Neutrophil (primary cell): ENCODE measurements around the genes ATP6V0E2 and GIMAP1.

GRCh38 chr7:149546369-149546809, 48.8 kb upstream of the ZNF746 start:
- PRO-cap: no peak

DNA sequence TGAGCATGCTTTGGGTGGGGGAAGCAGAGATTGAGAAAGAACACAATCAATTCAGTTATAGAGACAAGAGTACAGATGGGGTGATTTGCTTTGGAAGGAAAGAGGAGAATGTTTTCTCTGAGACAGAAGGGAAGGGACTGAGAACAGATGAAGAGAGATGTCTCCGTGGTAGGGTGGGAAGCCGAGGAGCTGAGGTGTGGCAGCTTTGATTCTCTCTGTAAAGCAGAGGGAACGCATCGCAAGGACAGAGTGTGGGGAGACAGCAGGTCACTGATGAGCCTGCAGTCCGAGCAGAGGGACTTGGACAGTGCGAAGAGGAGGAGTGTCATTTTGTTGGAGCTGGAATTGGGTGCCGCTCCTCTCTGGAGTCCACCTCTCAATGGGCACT, 63.9 kb upstream of the ZNF746 start:
- PRO-cap: no peak

GRCh38 chr7:149564414-149564878, 66.8 kb upstream of the ZNF746 start:
- PRO-cap: no peak

DNA sequence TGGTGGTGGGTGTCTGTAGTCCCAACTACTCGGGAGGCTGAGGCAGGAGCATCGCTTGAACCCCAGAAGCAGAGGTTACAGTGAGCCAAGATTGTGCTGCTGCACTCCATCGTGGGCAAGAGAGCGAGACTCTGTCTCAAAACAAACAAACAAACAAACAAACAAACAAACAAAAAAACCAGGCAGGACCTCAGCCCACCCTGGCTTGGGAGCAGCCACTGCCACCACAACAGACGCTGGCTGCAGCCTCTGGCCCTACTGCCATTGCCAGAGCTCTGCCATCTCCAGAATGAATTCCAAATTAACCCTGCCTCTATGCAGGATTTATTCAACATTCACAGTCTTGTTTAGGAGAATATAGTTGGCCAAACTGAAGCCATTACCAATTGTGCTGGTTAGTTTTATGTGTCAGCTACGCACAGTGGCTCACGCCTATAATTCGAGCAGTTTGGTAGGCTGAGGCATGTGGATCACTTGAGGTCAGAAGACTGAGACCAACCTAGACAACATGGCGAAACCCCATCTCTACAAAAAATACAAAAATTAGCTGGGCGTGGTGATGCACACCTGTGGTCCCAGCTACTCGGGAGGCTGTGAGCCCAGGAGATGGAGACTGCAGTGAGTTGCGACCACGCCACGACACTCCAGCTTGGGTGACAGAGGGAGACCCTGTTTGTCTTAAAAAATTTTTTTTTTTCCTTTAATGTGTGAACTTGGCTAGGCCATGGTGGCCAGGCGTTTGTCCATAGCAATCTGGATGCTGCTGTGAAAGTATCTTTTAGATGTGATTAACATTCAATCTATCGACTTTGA, 103.2 kb upstream of the KRBA1 start:
- PRO-cap: no peak

DNA sequence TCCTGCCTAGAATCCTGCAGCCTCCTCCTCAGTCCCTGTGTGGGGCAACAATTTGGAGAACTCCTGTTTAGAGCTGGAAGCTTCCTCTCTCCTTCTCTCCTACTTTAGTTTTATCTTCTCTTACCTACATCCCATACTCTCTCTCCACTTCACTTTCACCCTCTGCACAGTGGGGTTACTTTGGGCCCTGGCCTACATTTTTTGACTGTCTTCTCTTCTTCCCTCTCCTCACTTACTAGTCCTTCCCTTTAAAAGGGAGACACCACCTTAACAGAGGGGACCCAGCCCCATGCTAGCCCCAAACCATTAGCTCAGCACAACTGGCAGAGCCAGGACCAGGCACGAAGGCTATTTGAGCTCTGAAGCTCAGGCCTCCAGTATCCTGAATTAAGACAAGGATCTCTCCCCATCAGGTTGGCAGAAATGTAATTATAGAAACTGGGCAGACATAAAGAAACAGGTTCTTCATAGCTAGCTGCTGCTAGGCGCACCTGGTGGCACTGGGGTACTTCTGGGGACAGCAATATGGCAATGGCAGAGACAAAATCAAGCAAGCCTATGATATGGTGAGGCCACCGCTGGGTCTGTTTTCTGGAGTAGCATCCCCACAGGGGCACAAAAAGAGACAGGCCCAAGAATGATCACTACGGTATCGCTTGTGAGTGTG, 100.4 kb upstream of the KRBA1 start:
- PRO-cap: no peak

DNA sequence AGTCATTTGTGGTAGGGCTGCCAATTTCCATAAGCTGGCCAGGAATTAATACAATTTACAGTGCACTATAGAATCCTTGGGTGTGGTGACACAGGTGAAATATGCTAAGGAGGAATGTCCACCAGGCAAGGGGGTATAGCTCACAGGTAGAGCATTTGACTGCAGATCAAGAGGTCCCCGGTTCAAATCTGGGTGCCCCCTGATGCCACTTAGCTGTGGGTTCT, 50.1 kb upstream of the KRBA1 start:
- PRO-cap: no peak

DNA sequence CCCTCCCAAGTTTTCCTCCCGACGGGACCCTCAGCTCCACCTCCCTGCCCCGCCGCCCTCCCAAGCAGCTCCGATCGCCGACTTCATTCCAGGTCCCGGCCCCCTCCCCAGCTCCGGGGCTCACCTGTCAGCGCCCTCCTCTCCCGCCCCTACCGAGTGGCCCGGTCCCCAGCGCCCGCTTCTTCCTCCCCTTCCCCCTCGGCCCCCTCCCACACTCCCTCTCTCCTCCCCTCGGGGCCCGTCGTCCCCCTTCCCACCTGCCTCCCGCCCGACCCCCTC, 869 bp downstream of the ZNF467 start:
- PRO-cap: no peak

DNA sequence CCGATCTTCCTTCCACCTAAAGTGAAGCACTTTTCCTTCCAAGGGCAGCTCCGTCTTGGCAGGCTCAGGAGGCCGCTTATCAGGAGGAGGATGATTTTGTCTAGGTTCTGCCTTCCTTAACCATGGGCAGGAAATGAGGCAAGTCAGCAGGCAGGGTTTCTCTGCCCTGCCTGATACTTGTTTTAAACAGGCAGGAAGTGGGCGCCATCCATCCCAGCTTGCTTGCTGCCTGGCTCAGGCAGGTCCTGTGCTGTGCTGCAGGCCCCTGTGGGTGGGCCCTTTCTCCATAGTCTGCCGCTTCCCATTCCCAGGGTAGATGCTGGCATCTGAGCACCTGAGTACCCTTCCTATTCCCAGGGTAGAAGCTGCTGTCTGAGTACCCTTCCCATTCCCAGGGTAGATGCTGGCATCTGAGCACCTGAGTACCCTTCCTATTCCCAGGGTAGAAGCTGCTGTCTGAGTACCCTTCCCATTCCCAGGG, 8.2 kb upstream of the ATP6V0E2 start:
- PRO-cap: no peak

DNA sequence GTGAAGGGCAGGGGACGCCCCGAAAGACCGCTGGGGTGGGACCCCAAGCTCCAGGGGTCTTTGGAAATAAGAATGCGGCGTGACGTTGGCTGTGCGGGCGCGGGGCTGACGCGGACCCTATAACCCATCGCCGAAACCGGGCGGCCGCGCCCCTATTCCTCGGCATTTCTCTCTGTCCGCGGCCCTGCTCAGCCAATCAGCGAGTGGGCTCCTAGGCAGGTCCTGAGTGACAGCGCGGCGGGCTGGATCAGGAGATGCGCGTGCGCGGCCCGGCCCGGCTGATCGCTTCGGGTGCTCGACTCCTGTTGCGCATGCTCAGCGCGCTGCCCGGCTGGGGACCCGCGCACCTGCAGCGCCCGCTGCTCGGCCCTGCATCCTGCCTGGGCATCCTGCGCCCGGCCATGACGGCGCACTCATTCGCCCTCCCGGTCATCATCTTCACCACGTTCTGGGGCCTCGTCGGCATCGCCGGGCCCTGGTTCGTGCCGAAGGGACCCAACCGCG, at the start of gene ATP6V0E2:
Gene ATP6V0E2, plus strand, starts transcription at position 305 of the 504 bp plus-strand sequence.
- PRO-cap: no peak

GRCh38 chr7:149972565-149972947, 98.8 kb downstream of the ATP6V0E2 start:
- PRO-cap: no peak

- PRO-cap: no peak
These were observed 154.8 kb upstream of the LRRC61 start for GRCh38 chr7:150168087-150168986.

- PRO-cap: no peak
These were observed 45.5 kb upstream of the LRRC61 start for GRCh38 chr7:150277434-150278217.

GRCh38 chr7:150480830-150481532, 30.6 kb downstream of the GIMAP8 start:
- PRO-cap: no peak

GRCh38 chr7:150563876-150564532, 3.2 kb upstream of the GIMAP4 start:
- PRO-cap: no peak

DNA sequence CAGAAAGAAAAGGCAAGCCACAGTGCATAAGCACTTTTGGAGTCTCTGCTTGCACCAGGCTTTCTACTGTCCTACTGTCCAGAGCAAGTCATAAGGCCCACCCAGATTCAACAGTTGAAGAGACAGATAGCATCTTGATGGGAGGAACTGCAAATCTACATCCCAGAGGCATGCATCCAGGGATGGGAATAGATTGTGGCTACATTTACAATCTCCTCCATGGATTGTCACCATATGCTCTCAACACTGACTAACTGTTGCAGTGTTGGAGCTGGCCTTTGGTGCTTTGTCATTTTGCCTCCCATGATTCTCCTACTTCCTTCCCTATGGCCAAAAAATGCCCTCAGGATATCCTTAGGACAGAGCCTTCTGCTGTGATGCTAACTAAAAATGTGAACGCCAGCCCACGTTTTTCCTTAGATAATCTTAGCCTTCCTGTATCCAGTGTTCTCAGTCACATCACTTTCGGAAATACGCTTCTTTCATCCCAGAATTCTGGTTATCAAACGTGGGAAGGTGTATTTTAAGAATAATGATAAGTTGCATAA, 3.7 kb downstream of the GIMAP4 start:
- PRO-cap: no peak

GRCh38 chr7:150586427-150586985, 19.3 kb downstream of the GIMAP4 start:
- PRO-cap: no peak

- PRO-cap: no peak
These were observed 5.7 kb downstream of the GIMAP6 start for GRCh38 chr7:150626411-150626933.

DNA sequence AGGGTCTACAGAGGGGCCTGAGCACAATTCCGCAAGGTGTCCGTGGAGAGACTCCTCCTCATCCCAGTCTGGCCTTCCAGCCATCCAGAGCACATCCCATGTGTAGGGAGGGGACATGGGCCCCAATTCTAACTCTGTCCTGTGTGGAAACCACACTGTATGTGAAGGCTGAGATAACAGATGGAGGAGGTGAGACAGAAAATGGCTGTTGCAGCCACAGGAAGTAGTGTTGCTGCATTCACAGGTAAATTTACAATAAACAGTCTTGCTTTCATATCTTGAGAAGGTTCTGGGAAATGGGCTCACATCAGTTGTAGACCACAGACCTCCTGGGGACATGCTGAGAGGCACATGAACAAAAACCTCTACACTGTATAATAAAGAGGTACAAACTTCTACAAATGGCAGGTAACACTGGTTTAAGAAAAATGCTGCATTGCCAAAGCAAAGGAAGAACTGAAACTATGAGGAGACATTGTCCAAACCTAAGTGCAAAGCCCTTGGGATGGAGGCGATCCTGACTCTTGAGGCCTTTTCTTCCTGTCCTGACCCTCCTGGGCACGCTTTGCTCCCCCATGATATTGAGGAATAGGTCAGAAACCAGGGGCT, 21.6 kb upstream of the GIMAP2 start:
- PRO-cap: no peak

DNA sequence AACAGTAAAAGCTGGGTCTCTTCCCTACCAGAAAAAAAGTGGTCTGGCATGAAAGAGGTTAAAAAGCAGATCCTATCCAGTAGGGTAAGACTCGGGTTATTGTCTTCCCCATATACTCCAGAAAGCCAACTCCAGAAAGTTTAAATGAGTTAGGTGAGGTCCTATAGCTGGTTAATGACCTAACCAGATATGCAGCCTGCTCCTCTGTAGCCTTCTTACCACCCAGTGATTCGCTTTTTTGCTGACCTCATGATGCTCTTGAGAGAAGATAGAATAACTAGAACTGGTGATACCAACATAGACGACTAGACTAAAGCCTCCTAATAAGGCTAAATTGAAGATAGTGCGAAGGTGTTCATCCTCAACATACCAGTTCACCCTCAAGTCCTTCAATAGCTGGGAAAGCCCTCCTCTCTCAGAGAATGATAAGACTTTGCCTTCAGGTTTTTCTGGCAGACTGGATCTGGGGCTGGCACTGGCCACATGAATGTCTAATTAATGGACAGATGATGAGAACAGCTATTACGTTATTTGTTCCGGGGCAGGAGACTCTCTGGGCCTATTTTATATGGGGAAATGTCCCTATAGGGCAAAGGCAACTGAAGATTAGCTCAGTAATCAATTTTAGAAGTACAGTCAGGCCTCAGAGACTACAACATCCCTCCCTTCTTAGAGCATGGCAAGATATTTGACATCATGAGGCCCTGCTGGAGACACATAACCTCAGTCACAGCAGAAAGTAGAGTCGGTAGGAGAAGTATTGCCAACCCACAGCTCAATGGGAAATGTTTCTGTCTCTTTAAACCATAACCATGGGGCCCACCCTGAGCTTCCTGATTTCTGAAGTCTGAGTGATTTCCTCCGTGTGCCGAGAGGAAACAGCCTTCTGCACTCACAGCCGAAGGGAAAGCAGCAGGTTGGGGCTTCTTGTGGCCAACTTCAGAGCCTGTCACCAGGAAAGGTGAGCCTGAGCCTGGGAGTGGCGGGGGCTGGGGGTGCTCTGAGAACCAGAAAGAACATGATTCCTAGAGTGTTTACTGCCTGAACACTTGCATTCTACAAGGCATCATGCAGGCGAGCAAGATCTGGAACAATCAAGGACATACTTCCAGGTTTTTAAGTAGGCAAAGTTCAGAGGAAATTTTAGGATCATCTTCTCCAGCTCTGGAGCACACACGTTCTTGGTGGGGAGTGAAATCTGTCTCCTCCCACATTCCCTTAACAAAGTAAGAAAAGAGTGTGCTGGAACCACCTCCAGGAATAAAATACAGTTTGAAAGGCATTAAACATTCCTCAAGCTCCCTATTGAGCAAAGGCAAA, at the start of gene GIMAP1:
Gene GIMAP1, plus strand, starts transcription at position 884 of the 1,320 bp plus-strand sequence.
- PRO-cap: no peak

DNA sequence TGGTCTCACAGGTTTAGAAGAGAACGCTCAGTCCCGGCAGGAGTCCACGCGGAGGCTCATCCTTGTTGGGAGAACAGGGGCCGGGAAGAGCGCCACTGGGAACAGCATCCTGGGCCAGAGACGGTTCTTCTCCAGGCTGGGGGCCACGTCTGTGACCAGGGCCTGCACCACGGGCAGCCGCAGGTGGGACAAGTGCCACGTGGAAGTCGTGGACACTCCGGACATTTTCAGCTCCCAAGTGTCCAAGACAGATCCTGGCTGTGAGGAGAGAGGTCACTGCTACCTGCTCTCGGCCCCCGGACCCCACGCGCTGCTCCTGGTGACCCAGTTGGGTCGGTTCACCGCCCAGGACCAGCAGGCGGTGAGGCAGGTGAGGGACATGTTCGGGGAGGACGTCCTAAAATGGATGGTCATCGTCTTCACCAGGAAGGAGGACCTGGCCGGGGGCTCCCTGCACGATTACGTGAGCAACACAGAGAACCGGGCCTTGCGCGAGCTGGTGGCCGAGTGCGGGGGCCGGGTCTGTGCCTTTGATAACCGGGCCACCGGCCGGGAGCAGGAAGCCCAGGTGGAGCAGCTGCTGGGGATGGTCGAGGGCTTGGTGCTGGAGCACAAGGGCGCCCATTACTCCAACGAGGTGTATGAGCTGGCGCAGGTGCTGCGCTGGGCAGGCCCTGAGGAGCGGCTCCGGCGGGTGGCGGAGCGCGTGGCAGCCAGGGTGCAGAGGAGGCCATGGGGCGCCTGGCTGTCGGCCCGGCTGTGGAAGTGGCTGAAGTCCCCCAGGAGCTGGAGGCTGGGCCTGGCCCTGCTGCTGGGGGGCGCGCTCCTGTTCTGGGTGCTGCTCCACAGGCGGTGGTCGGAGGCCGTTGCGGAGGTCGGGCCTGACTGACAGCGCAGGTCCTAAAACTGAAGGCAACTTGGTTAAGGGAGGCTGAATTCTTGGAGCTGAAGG, 3.9 kb downstream of the GIMAP1 start:
- PRO-cap: no peak